GM12891 (cell line): ENCODE measurements around a stretch of chr1.

GRCh38 chr1:31384486-31384881 lies 11.6 kb upstream of the FABP3 start:
- RRBS: no CpG with 5 or more reads among the region's 2 CpGs

GRCh38 chr1:31482360-31483176 lies 69.6 kb downstream of the SERINC2 start:
- RRBS: no CpG with 5 or more reads among the region's 8 CpGs

GRCh38 chr1:31501269-31501692 lies 75.0 kb upstream of the TINAGL1 start:
- RRBS: no CpG with 5 or more reads among the region's 7 CpGs

DNA sequence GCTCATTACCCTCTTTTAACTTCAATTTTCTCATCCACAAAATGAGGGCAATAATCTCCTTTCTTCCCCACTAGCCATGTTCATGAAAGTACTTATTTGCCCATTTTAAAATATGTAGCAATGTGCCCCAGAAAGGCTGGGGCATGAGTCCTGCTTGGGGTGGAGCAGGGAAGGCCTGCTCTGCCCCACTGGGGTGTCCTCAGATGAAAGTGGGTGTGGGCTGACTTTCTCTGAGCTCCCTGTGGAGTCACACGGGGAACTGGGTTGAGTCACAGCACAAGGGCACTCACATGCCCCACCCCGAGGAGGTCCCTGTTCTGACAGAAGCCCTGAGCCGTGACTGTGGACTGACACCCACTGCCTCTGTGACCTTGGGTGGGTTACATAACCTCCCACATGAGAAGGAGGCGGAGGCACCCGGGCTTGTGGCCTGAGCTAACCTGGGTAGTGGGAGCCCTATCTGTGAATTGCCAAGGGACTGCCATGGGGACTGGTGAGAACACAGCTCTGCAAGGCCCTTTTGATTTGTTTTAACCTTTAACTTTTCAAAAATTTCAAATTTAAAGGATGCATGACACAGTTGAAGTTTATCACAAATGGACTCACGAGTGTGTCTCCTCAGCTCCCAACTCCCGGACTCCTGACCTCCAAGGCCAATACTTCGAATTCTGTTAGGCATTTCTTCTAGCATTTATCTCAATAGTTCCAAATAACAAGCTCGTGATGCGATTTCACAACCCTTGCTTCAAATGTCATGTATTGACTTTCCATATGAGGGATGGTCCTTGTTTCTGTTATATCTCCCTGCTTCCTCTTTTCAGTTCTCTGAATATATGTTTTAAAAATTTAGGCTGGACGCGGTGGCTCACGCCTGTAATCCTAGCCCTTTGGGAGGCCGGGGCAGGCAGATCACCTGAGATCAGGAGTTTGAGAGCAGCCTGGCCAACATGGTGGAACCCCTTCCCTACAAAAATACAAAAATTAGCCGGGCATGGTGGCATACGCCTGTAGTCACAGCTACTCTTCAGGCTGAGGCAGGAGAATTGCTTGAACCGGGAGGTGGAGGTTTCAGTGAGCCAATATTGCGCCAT lies 52.3 kb upstream of the TINAGL1 start:
- RRBS: no CpG with 5 or more reads among the region's 18 CpGs

- RRBS: no CpG with 5 or more reads among the region's 13 CpGs
These were observed 26.7 kb upstream of the TINAGL1 start for GRCh38 chr1:31549489-31550226.

DNA sequence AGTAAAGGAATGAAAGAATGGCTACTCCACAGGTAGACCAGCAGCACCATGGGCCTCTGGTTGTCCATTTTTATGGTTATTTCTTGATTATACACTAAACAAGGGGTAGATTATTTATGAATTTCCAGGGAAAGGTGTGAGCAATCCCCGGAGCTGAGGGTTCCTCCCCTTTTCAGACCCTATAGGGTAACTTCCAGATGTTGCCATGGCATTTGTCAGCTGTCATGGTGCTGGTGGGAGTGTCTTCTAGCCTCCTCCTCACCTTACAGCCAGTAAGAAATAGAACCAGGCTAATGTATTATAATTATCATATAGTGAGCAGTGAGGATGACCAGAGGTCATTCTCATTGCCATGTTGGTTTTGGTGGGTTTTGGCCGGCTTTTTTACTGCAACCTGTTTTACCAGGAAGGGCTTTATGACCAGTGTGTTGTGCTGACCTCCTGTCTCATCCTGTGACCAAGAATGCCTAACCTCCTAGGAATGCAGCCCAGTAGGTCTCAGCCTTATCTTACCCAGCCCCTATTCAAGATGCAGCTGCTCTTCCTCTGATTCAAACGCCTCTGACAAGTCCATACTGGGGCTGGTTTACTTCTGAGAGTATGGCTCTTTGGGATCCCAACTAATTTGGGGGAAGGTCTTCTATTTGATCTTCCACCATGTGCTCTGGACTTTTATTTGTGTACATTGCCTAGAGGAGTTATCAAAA lies 13.5 kb upstream of the TINAGL1 start:
- RRBS: no CpG with 5 or more reads among the region's 3 CpGs

GRCh38 chr1:31563987-31564461 lies 12.3 kb upstream of the TINAGL1 start:
- RRBS: no CpG with 5 or more reads among the region's 4 CpGs

DNA sequence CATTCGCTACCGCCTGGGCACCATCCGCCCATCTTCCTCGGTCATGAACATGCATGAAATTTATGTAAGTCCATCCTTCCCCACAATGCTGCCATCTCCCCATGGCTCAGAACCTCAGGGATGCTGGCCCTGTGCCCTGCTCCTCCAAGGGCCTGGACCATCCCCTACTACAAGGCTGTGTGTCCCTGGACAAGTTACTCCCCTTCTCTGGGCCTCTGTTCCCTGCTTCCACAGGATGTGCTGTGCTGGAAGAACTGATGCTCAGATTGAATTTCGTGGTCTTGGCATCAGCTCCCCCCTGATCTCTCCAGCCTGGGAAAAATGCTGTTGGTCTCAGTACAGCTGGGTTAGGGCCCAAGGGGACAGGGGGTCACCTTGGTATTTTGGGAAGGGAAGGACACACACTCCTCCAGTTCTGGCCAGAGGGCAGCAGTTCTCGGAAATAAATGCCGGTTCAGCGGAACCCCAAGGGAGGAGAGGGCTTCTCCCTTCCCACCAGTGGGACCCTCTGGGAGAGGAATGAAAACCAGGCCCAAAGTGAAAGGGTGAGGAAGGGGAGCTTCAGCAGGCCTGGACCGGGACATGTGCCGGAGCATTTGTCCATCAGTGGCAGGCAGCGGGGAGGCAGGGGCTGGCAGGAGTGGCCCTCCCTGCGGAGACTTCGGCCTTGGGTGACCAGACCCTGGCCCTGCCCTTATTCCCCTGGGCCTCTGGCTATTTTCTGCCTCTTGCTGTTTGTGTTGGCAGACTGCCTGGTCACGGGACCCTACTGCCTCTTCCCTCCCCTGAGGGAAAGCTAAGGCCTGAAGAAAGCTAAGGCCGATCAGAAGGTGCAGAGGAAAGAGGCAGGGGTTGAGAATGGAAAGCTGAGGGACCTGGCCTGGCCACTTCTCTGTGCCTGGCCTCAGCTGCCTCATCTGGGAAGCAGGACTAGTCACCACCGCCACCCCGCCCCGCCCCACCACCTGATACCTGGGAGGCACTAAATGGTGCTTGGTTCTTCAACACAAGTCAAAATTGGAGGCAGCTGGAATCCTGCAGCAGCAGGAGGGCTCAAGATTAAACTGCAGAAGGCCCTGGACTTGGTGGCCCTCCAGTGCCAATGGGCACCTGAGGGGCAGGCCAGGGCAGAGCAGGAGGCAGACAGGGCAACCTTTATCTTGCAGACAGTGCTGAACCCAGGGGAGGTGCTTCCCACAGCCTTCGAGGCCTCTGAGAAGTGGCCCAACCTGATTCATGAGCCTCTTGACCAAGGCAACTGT lies 7.6 kb downstream of the TINAGL1 start:
- RRBS: no CpG with 5 or more reads among the region's 19 CpGs

- RRBS: no CpG with 5 or more reads among the region's 2 CpGs
These were observed 3.8 kb upstream of the PEF1 start for GRCh38 chr1:31648478-31648827.

GRCh38 chr1:31685581-31685844 lies 18.3 kb downstream of the COL16A1 start:
- RRBS: no CpG with 5 or more reads among the region's 6 CpGs

DNA sequence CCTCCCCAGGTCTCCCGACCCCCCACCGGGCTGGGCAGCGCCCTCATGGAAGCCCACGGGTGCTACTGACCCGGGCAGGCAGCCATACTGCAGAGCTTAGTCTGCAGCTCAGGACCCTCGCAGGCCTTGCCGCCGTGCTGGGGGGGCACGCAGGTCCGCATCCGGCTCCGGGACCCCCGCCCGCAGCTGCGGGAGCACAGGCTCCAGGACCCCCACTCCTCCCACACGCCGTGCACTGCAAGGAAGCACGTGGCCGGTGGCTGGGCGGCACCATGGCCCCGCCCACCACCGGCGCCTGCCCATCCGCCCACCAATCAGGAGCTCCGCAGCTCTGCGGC lies 21.4 kb downstream of the ADGRB2 start:
- RRBS: 91% methylated on average over 12 of the region's 26 CpGs

- RRBS: no CpG with 5 or more reads among the region's 16 CpGs
These were observed 17.2 kb downstream of the SPOCD1 start for GRCh38 chr1:31798439-31799167.

GRCh38 chr1:31802468-31803058 lies 13.3 kb downstream of the SPOCD1 start:
- RRBS: no CpG with 5 or more reads among the region's 9 CpGs

DNA sequence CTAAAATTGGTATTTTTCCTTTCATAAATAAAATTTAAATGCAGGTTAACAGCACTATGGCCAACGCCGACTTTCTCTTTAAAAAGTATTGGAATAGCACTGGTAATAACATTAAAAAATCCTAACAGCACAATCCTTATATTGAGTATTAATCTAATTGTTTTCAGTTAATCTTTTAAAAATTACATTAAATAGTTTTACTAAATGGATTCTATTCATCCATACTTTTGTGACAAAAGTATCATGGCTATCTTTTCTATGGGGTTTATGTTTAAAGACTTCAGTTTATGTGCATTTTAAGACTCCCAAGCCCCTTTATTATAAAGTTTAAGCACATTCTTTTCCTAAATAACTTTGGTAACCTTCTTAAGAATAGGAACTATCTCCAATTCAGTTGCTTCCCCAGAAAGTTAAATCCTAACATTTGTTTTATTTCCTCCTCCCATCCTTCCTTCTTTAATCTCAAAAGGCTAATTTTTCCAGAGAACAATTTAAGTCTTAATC lies 8.9 kb downstream of the PTP4A2 start:
- RRBS: no CpG with 5 or more reads among the region's 2 CpGs

DNA sequence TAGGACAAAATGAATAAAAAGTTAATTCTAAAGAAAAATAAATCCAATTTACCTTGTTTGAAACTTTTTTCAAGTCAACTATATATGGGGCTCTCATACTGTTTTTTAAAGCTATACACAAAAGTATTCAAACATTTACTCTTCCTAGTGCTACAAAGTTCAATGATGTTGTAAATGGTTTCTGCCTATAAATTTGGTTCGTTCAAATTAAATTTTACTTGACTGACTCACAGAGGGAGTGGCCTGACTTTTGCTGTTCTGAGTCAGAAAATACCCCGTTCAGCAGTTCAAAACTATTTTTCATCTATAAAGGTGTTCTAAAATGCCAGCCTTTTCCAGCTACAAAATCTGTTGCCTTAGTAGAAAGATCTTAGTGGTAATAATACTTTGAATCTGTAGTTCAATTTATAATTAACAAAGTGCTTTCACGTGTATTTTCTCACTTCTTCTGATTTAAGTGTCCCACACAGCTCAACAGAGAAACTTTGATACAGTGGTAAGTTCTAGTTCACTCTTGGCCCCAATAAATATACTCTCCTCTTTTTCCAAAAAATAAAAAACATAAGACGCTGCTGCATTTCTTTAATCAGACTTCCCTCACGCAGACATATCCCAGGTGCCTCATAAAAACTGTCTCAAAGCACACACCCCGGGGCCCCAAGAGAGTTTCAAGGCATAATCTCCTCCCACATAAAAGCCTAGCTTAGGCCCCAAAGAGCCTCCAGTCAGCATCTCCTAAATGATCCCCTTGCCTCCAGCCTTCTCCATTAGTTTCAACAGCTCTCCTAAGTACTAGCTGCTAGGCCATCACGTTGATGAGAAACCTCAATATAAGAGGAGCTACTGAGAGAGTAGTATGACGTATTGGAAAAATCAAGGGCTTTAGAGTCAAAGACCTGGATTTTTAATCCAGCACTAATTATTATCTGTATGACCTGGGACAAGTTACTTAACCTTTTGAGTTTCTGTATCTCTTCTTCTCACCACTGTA lies 3.2 kb downstream of the PTP4A2 start:
- RRBS: no CpG with 5 or more reads among the region's 8 CpGs

GRCh38 chr1:31977302-31978141 lies 36.1 kb upstream of the KHDRBS1 start:
- RRBS: no CpG with 5 or more reads among the region's 7 CpGs

DNA sequence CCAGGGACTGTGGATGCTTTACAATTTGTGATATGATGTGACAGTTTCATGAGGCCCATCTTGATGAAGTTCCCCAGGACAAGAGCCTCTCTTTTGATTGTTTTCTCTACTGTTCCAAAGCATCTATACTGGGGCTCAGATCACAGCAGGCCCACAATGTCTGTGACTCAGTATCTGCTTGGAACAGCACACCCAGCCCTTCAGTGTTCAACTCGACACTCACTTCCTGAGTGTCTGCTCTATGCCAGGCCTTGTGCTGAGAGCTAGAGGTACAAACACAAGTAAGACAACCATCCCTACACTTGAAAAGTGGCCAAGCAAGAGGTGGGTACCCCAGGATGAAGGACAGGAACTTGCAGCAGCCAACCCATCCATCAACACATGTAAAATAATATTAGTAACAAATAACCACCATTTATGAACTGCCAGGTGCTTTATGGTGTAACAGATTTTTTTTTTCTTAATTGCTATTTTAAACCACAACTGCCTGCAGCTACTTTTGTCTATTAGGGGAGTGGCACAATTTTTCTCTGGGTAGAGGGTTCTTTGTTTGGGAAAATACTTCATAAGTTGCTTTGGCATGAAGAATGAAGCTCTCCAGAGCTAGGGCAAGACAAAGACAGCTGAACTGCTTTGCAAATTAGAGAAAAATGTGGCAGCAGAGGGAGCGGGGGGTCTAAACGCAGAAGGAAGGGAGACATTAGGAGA lies 28.8 kb upstream of the KHDRBS1 start:
- RRBS: no CpG with 5 or more reads among the region's 3 CpGs

DNA sequence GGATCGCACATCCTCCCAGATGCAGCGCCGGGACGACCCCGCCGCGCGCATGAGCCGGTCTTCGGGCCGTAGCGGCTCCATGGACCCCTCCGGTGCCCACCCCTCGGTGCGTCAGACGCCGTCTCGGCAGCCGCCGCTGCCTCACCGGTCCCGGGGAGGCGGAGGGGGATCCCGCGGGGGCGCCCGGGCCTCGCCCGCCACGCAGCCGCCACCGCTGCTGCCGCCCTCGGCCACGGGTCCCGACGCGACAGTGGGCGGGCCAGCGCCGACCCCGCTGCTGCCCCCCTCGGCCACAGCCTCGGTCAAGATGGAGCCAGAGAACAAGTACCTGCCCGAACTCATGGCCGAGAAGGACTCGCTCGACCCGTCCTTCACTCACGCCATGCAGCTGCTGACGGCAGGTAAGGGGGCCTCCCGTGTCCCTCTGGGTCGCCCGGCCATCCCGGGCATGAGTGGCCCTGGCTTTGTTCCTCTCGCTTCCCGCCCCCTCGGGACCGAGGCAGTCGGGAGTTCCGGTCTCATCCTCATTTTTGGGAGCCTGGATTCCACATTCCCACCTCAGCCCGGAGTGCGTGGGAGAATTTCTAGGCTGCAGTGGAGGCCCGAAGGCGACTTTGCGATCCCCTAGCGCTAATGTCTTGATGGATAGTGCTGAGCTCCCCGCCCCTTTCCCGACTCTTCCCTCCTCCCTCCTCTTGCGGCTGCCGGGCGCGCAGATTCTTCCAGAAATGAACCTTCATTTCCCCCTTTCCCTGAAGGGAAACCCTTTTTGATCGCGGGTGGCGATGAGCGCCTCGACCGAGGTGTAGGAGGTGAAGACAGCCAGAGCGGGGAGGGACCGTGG lies 531 bp downstream of the KHDRBS1 start:
- RRBS: 2% methylated on average over 16 of the region's 81 CpGs

- RRBS: no CpG with 5 or more reads among the region's 11 CpGs
These were observed 1.2 kb downstream of the KHDRBS1 start for GRCh38 chr1:32014931-32015124.

GRCh38 chr1:32142588-32143162 lies 34.8 kb downstream of the KPNA6 start:
- RRBS: no CpG with 5 or more reads among the region's 4 CpGs